Measurements from ENCODE around the genes DLL4, OIP5 and EHD4.

GRCh38 chr15:40905914-40906277, 11.6 kb downstream of the VPS18 start:
- RRBS = no CpG with 5 or more reads among the region's 3 CpGs

DNA sequence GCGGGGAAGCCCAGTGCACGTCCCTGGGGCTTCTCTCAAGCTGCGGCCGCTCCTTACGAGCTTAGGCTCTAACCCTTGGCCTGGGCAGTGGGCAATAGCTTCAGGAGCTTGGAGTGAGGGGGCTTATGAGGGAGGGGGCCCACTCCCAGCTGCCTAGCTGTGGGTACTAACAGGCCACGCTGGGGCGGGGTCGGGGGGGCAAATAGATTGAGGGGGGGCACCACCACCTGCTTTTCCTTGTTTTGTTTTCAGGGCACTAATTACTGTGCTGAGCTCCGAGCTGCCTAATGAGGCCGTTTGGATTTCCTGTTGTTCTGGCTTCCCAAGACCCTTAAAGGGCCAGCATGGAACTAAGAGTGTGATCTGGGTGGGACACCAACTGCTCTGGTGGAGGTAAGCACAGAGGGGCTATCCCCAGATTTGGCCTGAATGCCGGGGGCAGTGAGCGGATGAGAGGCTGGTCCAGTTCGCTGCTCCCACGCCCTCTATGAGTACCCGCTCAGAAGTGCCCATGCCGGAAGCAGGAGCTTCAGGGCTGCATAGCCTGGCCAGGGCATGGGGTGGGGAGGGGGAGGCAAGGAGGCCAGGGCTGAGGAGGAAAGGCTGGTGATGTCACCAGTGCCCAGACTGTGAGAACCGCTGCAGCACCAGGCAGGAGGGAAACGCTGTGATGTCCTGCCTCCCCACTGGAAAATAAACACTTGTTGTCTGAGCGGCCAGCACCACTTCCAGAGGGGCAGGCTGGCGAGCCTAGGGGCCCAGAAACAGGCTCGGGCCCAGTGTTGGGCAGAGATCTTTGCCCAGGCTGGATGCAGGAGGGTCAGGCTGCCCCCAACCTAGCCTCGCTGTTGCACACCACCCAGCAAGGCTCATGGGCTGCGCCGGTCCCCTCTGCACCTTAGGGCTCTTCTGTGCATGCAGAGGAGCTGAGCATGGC, 11.1 kb upstream of the DLL4 start:
- RRBS = 96% methylated on average over 4 of the region's 24 CpGs

- RRBS = 4% methylated on average over 22 of the region's 80 CpGs
Observed at GRCh38 chr15:40928767-40929701, at the start of gene DLL4. Gene DLL4 (plus strand): TSS chr15:40929340.

DNA sequence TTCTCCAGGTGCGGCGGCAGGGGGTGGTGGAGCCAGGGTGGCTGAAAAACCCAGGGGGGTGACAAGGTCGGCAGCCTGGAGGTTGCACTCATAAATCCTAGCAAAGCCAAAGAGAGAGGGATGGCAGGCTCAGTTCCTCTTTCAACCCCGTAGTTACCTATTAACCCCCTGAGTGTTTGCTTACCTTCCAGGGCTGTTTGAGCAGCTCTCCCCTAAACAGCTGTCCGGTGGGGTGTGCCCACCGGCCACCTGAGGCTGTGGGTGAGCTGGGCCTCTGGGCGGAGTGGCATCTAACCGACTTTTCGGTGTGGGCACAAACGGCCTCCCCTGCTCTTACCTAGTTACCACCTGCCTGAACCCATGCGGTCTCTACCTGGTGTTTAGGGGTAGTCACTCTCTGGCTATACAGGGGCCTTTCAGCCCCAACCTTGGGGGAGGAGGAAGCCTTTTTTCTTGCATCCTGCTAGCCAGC, 3.5 kb downstream of the DLL4 start:
- RRBS = no CpG with 5 or more reads among the region's 11 CpGs

- RRBS = no CpG with 5 or more reads among the region's 6 CpGs
Observed at GRCh38 chr15:40955106-40955445, 1.8 kb downstream of the CHAC1 start.

DNA sequence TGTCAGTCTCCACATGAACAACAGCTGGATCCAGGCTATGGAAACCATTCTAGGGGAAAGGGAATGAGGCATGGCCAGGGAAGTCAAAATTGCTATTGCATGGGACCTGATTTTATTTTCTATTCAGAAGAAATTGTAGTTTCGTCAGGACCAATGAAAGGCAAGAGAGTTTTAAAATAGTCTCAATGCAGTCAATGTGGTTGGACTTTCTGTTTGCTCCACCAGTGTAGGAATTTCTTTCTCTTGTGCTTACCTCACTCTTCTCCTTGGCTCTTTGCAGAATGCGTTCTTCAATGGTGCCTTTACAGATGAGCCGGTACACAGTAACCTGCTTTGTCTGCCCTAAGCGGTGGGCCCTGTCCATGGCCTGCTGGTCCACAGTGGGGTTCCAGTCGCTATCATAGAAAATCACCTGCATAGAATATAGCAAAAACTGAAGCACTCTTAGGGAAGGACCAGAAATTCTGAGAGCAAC, 34.3 kb downstream of the CHAC1 start:
- RRBS = no CpG with 5 or more reads among the region's 5 CpGs

- RRBS = under 1% methylated on average over 5 of the region's 58 CpGs
Observed at GRCh38 chr15:41115547-41116182, 415 bp downstream of the INO80 start.

DNA sequence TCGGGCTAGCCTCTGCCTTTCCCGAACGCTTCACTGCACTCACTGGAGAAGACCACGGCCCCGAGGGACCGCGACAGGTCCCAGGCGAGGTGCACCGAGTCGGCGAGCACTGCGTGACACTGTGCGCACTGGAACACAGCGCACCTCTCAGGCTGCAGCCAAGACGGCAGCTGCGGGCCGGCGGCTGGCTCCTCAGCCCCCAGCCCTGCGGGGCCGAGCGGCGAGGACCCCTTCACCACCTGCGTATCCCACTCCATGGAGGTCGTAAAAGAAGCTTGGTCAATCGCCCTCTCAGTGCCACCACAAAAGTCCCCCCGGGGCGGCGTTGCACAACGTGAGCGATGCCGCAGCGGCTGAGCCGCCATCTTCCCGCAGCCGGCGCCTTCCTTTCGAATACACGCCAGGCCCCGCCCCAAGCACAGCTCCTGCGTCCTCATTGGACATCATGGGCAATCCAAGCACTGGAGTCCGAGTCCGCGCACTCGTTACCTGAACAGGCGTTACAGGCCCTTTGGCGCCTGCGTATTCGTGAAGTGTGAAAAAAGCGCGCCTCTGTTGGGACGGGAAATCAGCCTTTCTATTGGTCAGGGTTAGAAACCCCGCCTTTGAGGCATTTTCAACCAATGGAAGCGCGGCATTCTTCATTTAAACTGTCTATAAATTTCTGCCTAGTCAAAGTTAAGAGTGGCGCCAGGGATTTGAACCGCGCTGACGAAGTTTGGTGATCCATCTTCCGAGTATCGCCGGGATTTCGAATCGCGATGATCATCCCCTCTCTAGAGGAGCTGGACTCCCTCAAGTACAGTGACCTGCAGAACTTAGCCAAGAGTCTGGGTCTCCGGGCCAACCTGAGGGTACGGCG, at the start of gene OIP5:
Gene OIP5 (minus strand): TSS at position 395 of the 862 bp plus-strand sequence.
- RRBS = 1% methylated on average over 17 of the region's 67 CpGs

GRCh38 chr15:41379840-41380393, 22.4 kb downstream of the NDUFAF1 start:
- RRBS = no CpG with 5 or more reads among the region's 9 CpGs

DNA sequence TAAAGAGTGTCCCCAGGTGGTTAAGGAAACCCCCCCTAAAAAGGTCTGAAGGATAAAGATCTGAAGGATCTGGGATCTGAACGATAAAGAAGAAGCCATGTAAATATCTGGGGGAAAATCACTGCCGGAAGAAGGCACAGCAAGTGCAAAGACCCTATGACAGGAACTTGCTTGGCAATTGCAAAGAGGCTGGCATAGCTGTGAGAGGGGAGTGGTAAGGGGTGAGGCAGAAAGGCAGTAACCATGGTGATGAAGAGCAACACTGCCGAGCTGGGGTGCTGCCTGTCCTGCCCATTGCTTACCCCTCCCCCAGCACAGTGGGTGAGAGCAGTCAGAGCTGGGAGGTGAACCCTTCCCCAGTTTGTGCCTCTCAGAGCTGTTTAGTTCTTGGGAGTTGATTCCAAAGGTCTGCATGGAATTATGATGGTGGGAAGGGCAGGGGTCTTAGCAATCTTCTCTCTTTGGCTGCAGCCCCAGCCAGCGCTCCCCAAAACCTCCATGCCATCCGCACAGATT, 8.8 kb downstream of the TYRO3 start:
- RRBS = no CpG with 5 or more reads among the region's 5 CpGs

DNA sequence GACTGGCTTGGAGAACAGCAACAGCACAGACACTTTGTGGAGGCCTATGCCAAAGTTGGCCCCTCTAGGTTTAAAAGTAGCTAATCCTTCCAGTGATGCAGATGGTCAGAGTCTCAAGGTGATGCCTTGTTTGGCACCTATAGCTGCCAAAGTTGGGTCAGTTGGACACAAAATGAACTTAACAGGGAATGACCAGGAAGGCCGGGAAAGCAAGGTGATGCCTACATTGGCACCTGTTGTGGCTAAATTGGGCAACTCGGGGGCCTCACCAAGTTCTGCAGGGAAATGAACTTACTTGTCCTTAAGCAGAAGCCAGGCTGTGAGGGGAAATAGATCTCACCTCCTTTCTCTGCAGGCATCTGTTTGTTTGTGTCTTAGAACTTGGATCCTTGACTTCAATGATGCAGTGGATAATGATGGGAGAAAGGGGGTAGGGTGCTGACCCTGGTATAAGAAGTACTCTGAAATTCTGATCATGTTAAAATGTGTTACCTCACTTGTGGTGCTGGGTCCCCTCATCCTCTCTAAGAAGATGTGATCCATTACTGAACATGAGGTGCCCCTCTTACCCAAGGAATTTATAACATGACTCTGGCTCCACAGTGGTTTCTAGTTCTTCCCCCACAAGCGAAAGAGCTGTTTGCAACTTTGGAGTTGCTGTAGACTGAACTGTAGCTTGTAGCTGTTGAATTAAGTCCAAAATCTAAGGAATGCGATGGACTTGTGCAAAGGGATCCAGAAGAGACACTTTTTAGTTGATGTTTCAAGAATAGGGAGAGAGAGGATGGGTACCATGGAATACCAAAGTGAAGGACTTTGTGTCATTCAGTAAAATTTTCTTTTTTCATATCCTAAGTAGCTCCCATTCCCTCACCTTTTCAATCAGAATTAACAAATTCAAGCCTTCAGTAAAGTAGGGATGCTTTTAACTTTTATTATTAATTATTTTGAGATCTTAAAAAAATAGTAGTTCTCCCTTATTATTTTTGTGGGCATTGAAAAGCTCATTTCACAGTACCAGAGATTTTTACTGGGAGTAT, 7.0 kb upstream of the MAPKBP1 start:
- RRBS = no CpG with 5 or more reads among the region's 4 CpGs

DNA sequence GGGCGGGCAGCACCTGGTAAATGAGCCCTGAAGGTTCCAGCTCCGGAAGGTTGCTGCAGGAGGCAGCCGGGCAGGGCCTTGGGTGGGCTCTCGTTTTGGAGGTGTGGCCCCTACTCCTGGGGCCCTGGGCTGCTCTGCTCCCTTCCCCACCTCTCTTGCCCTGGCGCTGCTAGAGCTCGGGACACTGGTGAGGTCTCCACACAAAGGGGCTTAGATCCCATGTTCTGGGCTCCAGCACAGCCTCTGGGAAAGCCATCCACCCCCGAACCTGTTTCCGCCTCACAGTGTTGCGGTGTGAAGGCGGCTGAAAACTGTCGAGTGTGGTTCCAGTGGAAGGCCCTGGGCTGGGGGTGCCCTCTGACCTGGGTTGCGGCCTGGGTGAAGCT, 27.3 kb downstream of the SPTBN5 start:
- RRBS = no CpG with 5 or more reads among the region's 12 CpGs

DNA sequence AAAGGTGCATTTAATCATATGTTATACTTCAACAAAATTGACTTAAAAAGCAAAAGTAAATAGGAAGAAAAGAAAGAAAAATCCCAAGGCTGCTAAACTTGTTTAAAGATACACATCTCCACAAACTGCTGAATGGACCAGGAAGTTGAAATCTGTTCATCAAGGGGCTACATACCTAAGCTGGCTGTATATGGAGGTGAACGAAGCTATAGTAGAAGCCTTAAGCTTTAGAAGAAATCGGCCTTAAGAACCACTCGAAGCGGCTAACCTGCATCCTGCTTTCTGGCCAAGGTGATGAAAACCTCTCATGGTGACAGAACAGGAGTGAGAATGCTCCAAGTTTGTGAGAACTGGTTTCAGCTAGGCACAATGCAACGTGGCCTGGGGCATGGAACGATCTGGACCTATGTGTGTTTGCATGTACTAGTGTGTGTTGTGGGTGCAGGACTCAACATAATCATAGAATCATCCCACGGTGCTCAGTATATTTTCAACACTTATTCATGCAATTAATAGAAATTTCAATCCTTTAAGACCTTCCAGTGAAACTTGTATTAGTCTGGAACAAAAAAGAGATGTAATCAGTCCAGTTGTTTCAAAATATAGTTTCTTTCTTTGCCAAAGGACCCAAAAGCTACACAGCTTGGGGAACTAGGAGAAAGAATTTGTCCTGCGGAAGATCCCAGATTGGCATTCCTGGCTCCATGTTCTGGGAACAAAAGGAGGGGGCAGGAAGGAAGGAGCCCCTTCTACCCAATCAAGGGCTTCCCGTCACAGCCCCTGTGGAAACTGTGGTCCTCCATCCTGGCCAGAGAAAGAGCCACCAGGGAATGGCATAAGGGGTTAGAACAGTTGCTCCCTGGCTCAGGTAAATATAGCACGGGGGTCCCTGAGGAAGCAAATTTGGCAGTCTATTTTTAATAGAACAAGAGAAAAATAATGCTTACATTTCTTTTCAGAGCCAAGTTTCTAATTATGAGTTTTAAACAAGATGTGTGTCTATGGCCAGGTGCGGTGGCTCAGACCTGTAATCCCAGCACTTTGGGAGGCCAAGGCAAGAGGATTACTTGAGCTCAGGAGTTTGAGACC, 31.6 kb upstream of the SPTBN5 start:
- RRBS = no CpG with 5 or more reads among the region's 11 CpGs

- RRBS = no CpG with 5 or more reads among the region's 5 CpGs
Observed at GRCh38 chr15:41926528-41927245, 32.8 kb upstream of the SPTBN5 start.

- RRBS = no CpG with 5 or more reads among the region's 5 CpGs
Observed at GRCh38 chr15:41967660-41968406, 4.5 kb downstream of the EHD4 start.

- RRBS = 2% methylated on average over 3 of the region's 61 CpGs
Observed at GRCh38 chr15:41972388-41973263, at the start of gene EHD4. Gene EHD4 (minus strand): TSS chr15:41972557.

DNA sequence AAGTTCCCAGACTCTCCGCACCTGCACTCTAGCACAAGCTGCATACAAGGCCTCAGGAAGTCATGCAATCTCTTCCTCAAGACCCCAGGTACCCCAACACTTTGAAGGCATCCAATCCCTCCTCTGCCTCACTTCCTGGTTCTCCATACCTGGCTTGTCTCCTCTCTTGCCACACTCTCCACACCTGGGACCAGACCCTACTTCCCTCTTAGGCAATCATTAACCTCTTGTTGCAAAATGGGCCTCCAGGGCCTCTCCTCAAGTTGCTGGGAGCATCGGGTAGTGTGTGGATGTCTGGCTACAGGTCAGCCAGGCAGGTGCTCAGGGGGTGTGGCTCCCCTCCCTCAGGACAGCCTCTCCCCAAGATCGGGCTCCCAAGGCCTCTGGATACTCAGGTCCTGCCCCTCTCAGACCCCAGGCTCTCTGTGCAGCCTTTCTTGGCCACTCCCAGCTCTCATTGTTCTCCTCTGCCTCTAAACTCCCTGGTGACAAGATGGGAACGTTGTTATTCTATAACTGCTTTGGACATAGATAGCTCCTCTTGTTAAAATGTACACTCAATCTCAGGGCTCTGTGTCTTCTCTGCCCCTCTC, 8.5 kb downstream of the PLA2G4E start:
- RRBS = no CpG with 5 or more reads among the region's 4 CpGs

DNA sequence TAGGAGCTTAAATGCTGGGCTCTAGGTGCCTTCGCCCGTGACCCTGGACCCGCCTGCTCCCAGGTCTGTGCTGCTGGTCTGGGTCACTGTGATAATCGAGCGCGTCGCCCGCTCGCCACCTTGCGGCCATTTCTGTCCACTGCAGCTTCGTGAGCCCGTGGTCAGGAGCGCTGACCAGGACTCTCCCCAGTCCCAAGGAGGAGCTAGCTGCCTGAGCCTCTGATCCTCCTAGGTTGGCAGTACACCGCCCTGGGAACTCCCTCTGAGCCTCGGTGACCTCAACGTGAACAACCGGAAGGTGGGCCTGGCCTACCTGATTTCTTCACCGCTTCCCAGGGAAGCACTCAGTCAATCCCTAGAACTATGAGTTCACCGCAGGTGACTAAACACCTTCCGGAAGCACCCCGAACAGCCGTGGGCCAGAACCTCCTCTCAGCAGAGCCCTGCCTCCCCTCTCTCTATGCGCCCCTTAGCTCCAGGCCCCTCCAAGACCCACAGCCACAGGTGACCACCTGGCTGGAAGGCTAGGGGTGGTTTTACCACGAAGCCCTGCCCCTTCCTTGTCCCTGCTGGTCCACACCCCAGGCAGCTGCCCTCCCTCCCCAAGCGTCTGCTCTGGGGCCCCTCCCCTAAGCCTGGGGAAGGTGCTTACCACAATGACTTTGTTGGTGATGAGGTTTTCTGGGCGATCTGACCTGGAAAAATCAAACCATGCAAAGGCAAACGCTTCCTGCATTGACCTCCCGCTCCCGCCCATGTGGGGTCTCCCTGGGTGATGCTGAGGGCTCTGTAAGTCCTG, 9.7 kb downstream of the PLA2G4D start:
- RRBS = 60% methylated on average over 4 of the region's 29 CpGs

GRCh38 chr15:42151701-42152173, 4.7 kb downstream of the PLA2G4F start:
- RRBS = no CpG with 5 or more reads among the region's 6 CpGs

- RRBS = no CpG with 5 or more reads among the region's 6 CpGs
Observed at GRCh38 chr15:42175602-42176139, 19.2 kb upstream of the PLA2G4F start.